Left common carotid artery plus branches (tissue), 1 donor: ENCODE measurements around the genes APBB2 and TMEM33.

GRCh38 chr4:40453751-40454534 is 118.8 kb downstream of the CHRNA9 start:
- PRO-cap: no peak

DNA sequence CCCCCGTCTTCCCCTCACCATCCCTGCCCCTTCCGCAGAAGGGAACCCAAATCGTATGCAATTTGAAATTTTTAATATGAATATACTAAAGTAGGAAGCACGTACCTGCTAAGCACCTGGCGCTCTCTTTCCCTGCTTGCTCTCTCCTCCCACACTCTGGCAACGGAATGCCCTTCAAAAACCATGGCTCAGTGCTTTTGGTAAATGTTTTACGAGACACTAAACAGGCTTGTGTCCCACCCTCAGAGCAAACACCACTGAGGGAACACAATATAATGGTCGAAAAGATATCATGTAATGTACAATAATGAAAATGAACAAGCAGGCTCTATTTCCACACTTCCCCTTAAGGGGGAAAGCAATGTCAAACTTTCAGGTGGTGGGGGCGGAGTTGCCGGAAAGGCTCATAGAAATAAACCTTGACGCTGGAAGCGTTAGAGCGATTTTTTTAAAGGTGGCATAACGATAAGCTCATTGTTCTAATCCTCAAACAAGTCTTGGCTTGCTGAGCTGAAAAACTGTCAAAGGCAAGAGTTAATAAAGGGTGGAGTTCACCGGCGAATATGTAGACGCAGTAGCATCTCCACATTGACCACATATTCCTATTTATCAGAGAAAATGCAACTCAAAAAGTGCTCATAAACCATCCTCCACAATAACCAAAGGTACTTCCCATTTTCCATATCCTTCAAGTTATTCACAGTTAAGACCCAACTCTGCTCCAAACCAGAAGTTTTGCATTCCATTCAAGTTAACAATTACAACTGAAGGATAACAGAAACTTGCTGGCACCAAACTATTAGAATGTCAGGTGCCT is 115.0 kb downstream of the RBM47 start:
- PRO-cap: no peak

- PRO-cap: no peak
Measured at GRCh38 chr4:40535990-40536611, 93.6 kb downstream of the RBM47 start.

DNA sequence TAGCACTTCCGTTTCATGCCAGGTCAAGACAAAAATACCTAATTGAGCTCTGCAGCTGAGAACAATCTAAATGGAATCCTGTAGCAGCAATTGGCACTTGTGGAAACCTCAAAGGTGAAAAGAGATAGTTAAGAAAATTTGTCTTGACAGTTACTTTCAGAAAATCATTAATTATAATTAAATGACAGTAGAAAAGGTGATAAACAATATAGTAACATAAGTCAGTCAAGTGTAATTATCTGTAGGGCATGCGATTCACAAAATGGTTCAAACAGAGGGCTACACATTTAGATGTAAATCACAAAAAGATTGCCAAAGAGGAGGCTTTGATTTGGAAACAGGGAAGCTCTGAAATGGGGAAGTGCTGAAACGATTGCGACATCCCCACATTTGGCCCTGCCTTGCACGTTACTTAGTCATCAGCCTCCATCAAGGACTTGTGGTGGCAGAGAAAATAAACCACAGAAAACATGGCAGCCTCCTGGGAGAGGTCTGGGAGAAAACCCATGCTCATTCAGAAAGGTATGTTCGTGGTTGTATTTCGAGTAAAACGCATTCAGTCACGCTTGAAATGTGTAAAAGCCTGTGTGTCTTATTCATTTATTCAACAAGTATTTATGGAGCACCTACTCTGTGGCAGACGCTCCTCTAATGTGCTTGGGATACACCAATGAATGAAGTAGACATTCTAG is 8.0 kb downstream of the RBM47 start:
- PRO-cap: no peak

GRCh38 chr4:40625185-40625704 is 4.4 kb downstream of the RBM47 start:
- PRO-cap: no peak

DNA sequence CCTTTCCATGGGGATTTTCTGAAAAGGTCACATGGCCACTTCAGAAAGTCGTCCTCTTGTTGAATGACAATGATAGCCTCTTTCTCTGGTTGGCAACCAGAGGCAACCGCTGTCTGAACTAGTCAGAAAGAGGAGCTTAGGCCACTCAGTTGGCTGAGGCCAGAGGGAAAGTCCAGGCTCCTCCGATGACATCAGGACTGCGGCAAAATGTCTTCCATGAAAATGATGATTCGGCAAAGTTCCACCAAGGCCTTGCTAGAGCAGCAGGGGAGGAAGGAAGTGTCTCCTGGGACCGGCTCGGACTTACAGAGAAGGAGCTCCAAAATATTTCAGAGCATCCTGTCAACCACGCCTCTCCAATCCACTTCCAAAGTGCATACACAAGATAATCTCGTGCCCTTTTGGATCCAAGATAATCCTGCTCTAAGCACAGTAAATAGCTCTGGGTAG is 19.2 kb upstream of the RBM47 start:
- PRO-cap: no peak

- PRO-cap: no peak
Measured at GRCh38 chr4:40688068-40688633, 58.5 kb upstream of the RBM47 start.

GRCh38 chr4:40721867-40722386 is 27.8 kb upstream of the NSUN7 start:
- PRO-cap: no peak

- PRO-cap: no peak
Measured at GRCh38 chr4:41049783-41050091, 164.6 kb downstream of the APBB2 start.

- PRO-cap: no peak
Measured at GRCh38 chr4:41146644-41147479, 67.5 kb downstream of the APBB2 start.

DNA sequence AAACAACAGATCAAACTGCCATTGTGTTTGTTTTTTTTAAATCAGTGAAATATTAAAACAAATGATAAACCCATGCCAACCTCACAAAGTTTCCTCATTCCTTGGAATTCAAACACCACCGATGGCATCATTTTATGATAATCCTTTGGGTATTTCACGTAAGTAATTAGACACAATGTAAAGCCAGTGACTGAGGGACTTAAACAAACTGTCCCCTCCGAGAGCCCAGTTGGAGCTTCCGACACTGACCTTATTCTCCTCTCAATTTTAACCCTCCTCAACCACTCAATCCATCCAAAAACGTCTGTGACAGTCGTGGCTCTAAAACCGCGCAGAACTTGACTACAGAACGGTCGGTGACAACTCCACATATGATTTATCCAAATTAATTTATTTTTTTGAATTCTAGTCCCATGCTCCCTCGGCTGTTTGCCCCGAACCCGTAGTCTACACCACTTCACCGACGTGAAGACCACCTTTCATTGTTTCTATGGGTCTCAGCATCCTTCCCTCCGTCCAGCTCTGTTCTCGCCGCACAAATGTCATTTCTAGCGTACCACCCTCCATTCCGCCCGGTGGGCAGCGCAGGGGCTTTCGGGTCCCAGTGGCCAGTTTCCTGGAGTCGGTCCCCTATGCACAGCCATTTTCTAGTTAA is 1.1 kb downstream of the APBB2 start:
- PRO-cap: no peak

- PRO-cap: unidirectional peak, minus-strand start at chr4:41214489; unidirectional peak, minus-strand start at chr4:41214542
Measured at GRCh38 chr4:41213779-41214954, at the start of gene APBB2. Gene APBB2 (minus strand): TSS chr4:41214542.

GRCh38 chr4:41361659-41361877 is 104.8 kb downstream of the UCHL1 start:
- PRO-cap: no peak

- PRO-cap: no peak
Measured at GRCh38 chr4:41362163-41362674, 105.5 kb downstream of the UCHL1 start.

DNA sequence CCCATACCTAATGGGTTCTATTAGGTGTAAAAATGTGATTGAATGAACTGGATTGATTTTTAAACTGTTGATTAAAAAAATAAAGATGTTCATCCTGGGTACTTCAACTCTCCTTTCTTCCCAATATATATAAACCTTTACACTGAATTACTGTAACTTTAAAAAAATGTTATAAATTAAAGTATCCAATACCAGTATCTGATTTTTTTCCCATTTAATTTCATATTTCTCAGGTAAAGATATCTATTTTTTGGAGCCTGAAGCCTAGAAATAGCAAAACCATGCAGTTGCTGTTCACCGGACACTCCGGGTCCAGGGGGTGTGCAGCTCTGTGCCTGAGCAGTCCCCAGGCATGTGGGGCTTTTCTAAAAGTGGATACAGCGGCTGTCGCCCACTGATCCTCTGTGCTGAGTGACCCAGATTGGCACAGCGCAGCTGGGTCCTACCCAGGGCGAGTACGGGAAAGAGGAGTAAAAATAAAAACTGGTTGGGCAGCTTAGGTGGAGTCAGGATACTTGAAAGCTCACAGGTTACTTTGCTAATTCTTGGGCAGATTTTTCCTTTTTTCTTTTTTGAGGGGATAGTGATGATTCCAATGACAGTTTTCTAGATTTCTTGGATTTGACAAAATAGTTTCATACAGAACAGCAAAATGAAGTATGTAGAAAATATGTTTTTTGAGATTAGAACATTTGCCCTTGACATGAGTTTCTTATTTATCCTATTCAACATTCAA is 118.8 kb downstream of the UCHL1 start:
- PRO-cap: no peak

DNA sequence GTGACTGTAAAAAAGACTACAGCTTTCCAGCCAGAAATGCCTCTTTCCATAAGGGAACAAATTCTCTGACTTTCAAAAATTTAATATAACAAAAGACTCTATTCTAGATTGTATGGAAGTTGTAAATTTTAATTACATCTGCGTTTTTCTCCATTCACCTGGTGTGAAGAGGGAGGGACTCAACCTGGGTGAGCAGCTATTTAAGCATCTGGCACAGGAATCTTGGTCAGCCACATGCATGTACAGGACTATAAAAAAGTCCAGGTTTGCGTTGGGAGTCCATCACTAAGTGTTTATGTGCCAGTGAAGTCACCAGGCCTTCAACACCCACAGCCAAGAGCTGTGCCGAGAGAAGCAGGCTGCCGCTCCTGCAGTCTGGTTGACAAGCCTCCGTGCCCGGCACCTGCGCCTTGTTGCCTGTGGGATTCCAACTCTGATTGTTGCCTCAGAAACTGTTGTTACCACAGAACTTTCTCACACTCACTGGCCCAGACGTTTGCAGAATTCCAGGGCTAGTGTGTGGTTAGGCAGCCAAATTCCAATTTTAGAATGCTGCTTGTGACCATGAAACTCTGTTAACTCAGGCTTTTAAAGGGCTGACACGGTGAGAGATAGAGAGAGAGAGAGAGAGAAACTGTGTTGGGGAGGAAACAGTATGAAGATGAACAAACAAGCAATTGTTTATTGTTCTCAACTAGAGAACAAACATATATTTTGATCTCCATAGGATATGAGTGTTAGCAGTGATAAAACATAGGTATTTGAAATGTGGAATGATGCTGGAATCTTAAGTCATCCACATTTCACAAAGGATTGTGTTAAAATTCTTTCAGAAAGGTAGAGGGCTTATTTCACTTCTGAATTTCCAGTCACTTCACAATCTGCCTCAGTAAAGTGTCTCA is 119.5 kb upstream of the LIMCH1 start:
- PRO-cap: no peak

GRCh38 chr4:41501514-41501771 is 36.5 kb upstream of the LIMCH1 start:
- PRO-cap: no peak

GRCh38 chr4:41646466-41647393 is 101.8 kb downstream of the PHOX2B start:
- PRO-cap: no peak

DNA sequence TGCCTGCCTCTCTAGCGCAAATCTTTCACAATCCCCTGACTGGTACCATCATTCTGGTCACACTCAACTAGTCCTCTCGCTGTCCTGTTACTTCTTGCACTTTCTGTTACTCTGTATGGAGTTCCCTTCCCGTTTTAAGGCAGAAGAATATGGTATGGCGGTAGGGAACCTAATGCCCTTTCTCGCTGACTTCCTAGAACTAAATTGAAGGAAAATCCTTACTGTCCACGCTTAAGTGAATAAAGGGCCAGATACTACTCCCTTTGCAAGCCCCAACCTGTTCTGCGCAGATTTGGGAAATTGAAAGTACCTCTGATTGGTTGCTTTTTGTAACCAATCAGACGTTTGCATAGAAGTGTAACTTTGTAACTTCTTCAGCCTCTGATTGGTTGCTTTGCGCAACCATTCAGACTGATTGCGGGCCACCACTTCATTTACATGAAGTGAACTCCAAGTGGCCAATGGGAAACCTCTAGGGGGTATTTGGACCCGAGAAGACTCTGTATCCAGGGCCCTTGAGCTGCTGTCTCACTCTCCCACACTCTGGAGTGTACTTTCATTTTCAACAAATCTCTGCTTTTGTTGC is 1.2 kb upstream of the TMEM33 start:
- PRO-cap: no peak

DNA sequence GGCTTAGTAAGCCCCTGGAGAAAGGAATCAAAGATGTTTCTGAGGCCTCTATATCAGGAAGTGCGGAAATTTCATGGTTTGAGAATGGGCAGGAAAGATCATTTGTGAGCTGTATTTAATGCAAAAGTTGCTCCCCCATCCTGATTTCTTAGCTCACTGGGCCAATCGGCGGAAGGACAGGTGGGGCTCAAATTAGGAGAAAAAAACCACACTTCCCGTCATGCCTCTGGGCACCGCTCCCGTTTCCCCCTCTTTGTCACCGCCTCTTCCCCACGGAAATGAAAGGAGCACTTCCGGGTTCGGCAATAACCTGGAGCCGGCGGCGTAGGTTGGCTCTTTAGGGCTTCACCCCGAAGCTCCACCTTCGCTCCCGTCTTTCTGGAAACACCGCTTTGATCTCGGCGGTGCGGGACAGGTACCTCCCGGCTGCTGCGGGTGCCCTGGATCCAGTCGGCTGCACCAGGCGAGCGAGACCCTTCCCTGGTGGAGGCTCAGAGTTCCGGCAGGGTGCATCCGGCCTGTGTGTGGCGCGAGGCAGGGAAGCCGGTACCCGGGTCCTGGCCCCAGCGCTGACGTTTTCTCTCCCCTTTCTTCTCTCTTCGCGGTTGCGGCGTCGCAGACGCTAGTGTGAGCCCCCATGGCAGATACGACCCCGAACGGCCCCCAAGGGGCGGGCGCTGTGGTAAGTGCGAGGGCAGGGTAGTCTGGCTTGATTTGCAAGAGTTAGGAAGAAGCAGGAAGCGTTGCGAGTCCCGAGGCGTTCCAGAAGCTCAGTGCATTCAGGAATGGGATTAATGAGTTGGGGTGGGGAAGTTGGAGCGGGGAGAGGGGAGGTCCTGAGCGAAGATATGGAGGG is at the start of gene TMEM33:
TSS of gene TMEM33 (plus strand) at position 582 of the 856 bp plus-strand sequence.
- PRO-cap: unidirectional peak, plus-strand start at position 305 of the sequence